ENCODE measurements around the gene AZI2.

- PRO-cap = no peak
These were observed 1.8 kb upstream of the RARB start for GRCh38 chr3:25426173-25426754.

- PRO-cap = no peak
These were observed 72.3 kb downstream of the TOP2B start for GRCh38 chr3:25592143-25592986.

DNA sequence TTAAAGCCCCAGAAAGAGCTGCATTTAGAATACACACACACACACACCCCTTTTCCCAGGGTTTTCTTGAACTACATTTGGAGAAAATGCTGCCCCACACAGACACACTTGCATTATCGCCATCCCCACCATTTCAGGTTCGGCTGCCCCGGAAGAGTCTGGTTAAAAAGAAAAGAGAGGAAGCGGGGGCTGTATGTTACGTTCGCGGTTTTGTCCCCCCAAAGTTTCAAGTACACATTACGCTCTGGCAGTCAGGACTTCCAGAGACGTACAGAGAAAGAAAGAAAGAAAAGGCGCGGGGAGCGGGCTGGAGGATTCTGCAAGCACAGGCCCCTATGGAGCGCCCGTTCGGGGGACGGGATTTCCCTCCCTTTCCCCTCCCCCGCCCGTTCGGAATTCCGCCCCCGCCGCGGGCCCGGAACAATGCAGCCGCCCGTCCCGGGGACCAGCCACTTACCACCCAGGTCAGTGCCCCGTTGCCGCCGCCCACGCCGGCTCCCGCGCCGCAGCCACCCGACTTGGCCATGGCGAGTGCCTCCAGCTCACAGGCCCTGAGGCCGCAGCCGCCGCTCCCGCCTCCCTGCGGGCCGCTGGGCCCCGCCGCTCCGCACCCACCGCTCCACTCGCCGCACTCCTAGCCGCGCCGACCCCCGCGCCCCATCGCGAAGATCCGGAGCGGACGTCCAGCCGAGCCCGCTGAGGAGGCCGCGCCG lies 779 bp downstream of the TOP2B start:
- PRO-cap = bidirectional peak, plus-strand start at position 547 of the sequence, minus-strand start at position 374 of the sequence

GRCh38 chr3:25911378-25911969 lies 121.6 kb downstream of the OXSM start:
- PRO-cap = no peak

GRCh38 chr3:27353864-27354566 lies 15.2 kb downstream of the NEK10 start:
- PRO-cap = no peak

GRCh38 chr3:27482866-27483676 lies 1.1 kb downstream of the SLC4A7 start:
- PRO-cap = no peak

DNA sequence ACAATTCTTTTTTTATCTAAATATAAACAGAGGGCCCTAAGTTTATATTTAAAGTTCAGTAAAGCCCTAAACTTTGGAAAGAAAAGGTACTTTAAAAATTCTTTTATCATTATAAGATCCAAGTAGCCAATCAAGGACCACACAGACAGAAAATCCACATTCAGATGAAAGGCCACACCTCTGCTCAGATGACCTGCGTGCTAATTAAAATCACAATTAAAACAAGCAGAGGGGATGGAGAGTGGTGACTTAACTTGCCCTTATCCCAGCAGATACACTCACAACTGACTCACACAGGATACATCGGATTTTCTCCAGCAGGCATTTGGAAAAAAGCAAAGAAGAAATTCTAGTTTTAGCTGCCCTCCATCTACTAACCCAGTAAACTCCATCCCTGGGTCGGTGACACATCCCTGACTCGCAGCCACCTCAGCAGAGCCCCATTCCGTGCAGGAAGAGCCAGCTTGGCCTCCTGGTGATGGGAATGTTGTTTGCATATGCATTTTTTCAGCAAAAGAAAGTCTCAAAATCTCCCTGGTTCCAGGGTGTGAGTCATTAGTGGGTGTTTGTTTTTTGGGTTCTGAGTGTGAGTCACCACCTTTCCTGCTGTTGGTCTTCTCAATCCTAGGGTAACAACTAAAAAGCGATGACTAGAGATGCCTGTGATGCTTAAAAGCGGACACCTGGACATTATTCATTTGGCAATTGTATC lies 49.6 kb upstream of the SLC4A7 start:
- PRO-cap = no peak

DNA sequence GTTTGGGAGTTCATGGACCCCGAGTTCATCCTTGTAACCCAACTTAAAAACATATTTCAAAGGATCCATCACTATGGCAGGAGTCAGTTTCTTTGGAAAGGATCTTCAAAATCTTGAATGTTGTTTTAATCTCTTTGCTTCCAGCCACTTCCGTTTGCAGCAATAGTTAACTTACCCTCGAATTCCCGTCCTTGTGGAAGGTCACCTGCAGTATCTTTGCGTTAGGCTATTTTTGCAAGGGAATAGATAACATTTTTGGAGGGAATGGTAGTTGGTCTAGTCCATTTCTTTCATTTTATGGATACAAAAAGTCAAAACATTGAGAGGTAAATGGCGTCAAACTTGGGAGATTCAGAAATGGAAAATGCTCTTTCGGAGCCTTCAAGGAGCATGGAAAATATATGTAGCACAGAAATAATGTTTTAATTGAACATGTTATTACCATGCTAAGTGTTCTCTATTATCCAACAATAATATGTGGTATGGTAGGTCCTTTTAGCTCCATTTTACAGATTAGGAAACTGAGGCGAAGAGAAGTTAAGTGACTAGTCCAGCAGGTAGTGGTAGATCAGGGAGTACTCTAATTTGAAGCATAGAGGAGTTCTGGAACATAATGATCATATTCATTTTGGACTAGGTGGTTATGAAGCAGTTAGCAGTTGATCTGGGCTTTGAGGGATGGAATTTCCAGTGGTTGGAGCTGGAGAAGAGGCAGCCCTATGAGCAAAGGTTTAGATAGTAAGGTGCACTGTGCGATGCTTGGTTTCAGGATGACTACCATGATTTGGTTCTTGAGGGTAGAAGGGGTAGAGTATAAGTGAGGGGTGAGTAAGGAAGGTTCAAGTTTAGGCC lies 995 bp downstream of the CMC1 start:
- PRO-cap = no peak

DNA sequence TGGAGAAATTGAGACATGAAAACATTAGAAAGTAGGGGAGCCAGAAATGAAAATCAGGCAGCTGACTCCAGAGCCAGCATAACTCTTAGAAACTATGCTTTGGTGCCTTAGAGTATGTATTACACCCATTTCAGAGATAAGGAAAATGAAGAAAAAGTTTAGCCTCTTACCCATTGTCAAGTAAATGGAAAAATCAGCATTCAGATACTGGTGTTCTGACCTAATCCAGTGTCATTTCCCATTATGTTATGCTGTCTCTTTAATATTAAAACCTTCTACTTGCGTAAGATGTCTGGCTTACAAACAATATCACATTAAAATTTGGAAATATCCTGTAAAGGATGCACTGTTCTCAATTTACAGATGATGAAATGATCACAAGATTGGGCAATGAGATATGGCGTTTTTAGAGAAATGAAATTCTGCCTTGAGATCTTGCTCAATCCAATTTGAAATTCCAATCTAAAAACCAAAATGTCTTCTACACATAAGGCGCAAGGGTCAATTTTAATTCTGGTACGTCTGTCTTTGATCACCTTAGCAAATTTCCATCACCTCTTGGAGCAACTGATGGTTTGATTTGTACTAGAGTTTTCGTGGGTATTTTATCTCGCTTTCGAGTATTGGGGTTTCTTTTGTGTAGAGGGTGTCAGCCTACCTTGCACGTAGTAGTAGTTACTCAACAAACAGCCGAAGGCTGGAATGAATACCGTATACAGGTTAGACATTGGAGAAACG lies 937 bp upstream of the ZCWPW2 start:
- PRO-cap = no peak

DNA sequence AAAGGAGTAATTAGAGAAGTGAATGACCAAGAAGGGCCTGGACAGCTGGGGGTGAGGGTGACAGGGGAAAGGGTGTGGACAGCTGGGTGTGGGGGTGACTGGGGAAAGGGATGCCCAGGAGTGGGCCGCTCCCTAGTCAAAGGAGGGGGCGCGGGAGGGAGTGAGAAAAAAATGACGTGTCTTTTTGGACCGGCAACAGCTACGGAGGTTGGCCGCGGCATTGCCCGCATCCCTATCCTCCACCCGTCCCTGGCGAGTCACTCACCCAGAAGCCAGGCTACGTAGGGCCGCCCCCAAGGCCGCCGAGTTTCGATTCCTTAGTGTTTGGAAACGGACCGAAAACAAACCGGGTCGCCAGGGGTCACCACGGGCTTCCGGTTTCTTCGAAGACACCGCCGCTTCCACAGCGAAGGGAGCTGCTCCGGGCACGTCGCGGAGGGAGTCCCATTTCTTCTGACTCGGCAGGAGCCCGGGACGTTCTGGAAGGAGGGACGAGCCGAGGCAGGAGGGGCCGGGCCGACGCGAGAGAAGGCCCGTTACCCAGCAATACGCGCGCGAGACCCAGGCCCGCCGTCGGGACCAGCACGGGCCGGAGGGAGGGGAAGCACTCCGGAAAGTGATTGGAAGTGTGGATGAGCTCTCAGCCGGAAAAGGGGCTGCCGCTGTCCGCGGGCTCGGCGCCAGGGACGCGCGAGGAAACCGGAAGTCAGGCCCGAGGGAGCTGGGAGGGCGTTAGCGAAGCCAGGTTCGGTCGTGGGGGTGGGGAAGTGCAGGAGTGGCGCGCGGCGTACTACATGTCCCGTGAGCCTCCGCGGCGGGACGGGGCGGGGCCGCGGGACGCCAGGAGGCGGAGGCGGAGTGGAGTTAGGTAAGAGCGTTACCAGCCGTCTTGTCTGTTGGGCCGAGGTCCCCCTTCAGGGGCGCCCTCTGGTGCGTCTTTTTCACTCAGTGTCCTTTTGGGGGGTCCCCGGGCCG lies at the start of gene AZI2:
TSS of gene AZI2 (minus strand) at position 489 of the 975 bp plus-strand sequence.
- PRO-cap = bidirectional peak, plus-strand start at position 367 of the sequence, minus-strand start at position 481 of the sequence; bidirectional peak, plus-strand start at position 843 of the sequence, minus-strand start at position 708 of the sequence

- PRO-cap = no peak
These were observed 3.6 kb downstream of the RBMS3 start for GRCh38 chr3:29284350-29285036.

GRCh38 chr3:29311648-29312270 lies 30.9 kb downstream of the RBMS3 start:
- PRO-cap = no peak

DNA sequence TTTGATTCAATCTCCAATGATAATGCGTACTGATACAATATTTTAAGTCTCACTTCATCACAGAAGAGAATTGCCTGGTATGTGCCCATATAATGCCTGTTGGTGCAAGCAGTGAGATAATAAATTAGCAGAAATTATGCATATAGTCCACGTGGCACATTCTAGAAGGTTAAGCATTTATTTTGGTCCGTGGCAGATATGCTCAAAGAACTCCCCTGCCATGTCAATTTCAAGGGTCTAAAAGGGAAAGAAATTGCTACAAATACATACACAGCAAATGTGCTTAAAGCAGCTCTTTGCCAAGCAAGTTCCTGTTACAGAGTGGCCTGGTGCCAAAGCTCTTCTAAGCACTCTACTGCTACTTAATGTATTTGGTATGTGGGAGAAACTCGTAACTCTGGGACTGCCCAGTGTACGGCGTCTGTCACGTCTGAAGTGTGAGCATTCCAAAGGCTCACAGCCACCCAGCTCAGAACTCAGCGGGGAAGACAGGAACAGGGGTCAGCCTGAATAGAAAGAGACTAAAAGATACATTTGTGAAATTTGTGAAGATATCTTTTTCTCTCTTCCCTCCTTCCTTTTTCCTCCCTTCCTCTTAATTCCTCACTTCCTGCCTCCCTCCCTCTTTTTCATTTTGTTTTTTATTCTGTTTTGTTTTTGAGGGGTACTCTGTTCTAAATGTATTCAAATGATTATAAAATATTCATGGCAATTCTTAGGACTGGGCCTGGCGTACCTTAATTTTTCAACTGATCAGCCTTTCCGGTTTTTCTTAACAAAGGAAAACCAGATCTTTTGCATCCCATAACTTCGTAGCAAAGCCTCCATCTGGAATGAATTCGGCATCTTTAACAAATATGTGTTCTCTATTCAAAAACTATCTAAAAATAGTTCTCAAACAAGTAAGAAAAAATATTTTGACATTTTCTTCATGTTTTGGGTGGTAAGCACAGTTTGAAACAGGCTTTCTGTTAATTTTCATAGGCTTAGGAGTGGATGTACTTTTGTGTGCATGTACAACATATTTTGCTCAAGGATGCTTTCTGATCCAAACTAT lies 54.7 kb downstream of the RBMS3 start:
- PRO-cap = no peak

GRCh38 chr3:29683246-29684264 lies 402.7 kb downstream of the RBMS3 start:
- PRO-cap = no peak

DNA sequence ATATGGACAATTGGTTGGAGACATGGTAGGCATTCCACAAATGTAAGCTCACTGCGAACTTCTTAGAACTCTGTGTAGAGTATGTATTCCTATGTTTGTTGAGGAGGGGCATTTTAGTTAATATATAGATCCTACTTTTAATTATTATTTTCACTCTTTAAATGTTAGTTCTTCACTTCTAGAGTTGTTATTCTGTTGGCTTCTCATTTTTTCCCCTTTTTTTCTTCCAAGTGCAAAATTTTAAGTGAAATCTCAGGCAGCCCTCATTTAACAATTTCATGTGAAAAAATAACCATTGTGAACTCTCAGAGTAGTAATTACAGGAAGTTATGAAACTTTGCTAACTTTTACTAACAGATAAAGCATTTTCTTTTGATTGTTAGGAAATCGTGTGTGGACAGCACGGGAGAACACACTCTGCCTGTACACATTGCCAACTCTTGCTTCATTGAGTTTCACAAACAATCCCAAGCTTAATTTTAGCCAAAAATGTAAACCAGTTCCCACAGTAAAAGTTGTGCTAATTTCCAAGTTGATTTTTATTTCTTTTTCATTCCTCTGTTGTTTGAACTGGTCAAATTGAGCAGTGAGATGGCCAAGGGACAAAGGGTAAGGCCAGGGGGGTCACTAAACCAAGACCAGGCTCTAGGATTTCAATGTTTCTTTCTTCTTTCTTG lies 414.6 kb downstream of the RBMS3 start:
- PRO-cap = no peak

DNA sequence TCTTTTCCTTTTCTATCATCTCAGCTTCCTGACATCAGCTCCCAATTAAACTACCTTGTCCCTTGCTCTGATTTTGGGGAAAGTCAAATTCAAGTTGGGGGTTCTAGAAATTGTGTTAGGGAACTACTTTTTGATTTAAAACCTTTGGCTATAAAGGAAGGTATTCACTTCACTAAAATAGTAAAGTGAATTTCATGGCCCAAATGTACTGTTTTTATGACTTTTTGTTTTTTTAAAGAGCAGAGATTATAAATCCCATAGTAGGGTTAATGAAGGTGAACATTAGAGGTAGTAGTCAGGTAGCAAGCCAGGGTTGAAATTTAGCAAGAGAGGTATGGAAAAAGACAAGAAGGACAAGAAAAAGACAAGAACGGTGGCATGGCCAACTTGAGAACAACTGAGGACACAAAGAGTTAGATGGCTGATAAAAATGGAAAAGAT lies 488.0 kb downstream of the RBMS3 start:
- PRO-cap = no peak

DNA sequence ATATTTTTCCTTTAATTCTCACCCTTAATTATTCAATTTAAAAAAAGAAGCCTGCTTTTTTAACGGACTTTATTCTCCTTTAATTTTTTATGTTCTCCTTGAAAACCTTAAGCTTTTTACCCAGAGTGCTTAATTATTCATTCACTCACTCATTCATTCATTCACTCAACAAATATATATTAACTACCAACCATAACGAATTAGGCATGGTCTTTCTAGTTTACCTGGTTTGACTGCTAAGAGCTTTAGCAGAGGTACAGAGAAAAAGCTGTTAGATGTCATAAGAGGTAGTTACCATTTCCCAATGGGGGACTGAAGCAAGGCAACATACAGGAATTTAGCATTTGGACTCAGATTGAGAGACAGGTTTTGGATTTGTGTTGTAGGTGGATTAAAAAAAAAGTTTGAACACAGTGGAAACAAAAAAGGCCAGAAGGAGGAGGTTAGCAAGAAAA lies 634.9 kb upstream of the TGFBR2 start:
- PRO-cap = no peak

DNA sequence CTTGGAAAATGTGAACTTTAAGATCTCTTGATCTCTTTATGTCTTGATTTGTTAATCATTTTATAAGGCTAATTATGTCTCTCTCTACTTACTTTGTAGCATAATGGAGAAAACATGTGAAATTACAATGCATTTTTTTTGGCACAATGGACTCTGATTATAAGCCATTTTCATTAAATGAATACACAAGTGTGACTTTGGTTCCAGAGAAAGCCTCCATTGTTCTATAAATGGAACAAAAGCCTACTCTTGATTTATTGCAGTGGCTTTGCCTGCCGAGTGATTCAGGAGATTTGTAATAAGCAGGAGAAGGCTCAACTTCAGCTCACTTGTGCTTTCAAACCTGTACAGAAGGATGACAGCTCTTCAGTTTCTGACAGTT lies 439.0 kb upstream of the TGFBR2 start:
- PRO-cap = no peak

- PRO-cap = no peak
These were observed 153.0 kb upstream of the TGFBR2 start for GRCh38 chr3:30453346-30453879.

GRCh38 chr3:30615417-30616164 lies 9.2 kb downstream of the TGFBR2 start:
- PRO-cap = no peak